Heart left ventricle (tissue), 7 donors: ENCODE measurements around the genes BRDT and EVI5.

- PRO-cap, 6 experiments = no peak in any of the 6 experiments
- RAMPAGE, long total RNA, 2 experiments = no peak in any of the 2 experiments
- RRBS = no CpG with 5 or more reads among the region's 7 CpGs
Observed at GRCh38 chr1:89738164-89738404, 82.7 kb upstream of the LRRC8D start.

DNA sequence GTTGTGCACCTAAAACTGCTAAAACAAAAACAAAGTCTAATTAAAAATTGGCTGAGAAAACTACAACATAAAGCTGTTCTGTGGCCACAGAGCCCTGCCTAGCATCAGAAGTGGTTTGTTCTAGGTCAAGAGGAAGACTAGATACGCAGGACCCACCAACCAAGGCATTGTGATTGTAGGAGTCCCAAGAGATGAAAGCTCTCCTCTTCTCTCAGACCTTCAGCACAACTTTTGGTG lies 80.9 kb upstream of the LRRC8D start:
- PRO-cap, 6 experiments = no peak in any of the 6 experiments
- RAMPAGE, long total RNA, 2 experiments = no peak in any of the 2 experiments
- RRBS = no CpG with 5 or more reads among the region's 1 CpG

DNA sequence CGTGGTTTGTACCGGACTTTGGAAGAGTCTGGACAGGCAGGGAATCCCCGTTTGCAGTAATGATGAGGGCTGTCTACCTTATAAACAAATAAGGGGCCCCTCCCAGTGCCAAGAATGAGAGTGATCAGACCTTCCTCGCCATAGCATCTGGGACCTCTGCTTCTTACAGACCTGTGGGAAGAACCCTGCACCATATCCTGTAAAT lies 1.6 kb downstream of the LRRC8D start:
- PRO-cap, 6 experiments = no peak in any of the 6 experiments
- RAMPAGE, long total RNA, 2 experiments = no peak in any of the 2 experiments
- RRBS = no CpG with 5 or more reads among the region's 4 CpGs

GRCh38 chr1:89844728-89845281 lies 24.0 kb downstream of the LRRC8D start:
- PRO-cap, 6 experiments = no peak in any of the 6 experiments
- RAMPAGE, long total RNA, 2 experiments = no peak in any of the 2 experiments
- RRBS = no CpG with 5 or more reads among the region's 6 CpGs

DNA sequence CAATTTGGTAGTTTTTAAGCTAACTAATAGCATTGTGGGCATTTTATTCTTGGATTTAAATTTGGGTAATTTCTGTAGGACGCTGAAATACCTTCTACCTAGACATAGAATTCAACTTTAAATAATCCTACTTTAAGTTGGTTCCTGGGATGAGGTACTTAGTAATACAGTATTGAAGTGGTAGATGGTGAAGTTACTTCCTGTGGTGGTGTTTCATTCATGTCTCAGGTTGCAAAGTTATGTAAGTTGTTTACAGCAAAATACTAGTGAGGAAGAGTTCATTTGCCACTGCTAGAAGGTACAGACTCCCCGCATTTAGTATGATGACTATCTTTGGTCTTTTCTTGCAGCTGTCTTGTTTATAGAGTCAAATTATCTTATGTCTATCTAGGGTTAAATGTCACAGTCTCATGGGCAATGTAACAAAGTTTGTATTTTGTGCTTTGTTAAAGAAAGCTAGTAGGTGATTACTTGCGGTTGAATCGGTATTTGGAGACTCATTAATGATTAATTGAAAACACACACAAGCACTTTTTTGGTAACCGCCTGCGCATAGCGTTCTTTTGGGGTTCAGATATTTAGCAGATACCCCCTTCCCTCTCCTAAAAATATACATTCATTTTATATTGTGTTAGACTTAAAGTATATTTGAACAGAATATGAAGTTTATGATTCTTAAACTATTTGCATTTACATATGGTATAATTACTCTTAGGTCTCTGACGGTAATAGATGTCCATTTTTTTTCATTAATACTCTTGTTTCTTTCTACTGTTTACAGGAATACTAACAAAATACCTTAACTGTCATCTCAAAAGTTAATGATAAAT lies 50.2 kb downstream of the LRRC8D start:
- PRO-cap, 6 experiments = no peak in any of the 6 experiments
- RAMPAGE, long total RNA, 2 experiments = no peak in any of the 2 experiments
- RRBS = no CpG with 5 or more reads among the region's 8 CpGs

GRCh38 chr1:89957007-89957682 lies 37.8 kb upstream of the ZNF326 start:
- PRO-cap, 6 experiments = no peak in any of the 6 experiments
- RAMPAGE, long total RNA, 2 experiments = no peak in any of the 2 experiments
- RRBS = no CpG with 5 or more reads among the region's 4 CpGs

GRCh38 chr1:90850533-90850852 lies 133.4 kb upstream of the BARHL2 start:
- PRO-cap, 6 experiments = no peak in any of the 6 experiments
- RAMPAGE, long total RNA, 2 experiments = no peak in any of the 2 experiments
- RRBS = no CpG with 5 or more reads among the region's 17 CpGs

DNA sequence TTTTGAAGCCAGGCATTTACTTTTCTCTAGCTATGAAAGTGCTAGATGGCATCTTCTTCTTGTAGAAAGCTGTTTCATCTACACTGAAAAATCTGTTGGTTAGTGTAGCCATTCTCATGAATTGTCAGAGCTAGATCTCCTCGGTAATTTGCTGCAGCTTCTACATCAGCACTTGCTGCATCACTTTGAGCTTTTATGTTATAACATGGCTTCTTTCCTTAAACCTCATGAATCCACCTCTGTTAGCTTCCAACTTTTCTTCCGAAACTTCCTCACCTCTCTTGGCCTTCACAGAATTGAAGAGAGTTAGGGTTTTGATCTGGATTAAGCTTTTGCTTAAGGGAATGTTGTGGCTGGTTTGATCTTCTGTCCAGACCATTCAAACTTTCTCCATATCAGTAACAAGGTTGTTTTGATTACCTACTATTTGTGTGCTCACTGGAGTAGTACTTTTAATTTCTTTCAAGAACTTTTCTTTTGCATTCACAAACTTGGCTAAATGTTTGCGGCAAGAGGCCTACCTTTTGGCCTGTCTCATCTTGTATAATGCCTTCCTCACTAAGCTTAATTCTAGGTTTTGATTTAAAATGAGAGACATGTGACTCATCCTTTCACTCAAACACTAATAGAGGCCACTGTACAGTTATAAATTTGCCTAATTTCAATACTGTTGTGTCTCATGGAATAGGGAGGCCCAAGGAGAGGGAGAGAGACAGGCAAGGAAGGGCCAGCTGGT lies 66.3 kb downstream of the ZNF644 start:
- PRO-cap, 6 experiments = no peak in any of the 6 experiments
- RAMPAGE, long total RNA, 2 experiments = no peak in any of the 2 experiments
- RRBS = no CpG with 5 or more reads among the region's 3 CpGs

DNA sequence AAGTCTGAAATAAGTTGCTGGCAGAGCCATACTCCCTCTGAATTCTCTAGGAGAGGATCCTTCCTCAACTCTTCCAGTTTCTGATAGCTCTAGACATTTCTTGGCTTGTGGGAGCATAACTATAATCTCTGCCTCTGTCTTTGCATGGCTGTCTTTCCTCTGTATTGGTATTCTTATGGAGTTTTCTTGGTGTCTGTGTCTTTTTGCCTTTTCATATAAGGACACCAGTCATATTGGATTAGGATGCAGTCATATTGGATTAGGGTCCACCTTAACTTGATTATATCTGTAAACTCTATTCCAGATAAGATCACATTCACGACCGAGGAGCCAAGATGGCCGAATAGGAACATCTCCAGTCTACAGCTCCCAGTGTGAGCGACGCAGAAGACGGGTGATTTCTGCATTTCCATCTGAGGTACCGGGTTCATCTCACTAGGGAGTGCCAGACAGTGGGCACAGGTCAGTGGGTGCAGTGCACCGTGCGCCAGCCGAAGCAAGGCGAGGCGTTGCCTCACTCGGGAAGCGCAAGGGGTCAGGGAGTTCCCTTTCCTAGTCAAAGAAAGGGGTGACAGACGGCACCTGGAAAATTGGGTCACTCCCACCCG lies 118.2 kb downstream of the HFM1 start:
- PRO-cap, 6 experiments = no peak in any of the 6 experiments
- RAMPAGE, long total RNA, 2 experiments = no peak in any of the 2 experiments
- RRBS = no CpG with 5 or more reads among the region's 16 CpGs

DNA sequence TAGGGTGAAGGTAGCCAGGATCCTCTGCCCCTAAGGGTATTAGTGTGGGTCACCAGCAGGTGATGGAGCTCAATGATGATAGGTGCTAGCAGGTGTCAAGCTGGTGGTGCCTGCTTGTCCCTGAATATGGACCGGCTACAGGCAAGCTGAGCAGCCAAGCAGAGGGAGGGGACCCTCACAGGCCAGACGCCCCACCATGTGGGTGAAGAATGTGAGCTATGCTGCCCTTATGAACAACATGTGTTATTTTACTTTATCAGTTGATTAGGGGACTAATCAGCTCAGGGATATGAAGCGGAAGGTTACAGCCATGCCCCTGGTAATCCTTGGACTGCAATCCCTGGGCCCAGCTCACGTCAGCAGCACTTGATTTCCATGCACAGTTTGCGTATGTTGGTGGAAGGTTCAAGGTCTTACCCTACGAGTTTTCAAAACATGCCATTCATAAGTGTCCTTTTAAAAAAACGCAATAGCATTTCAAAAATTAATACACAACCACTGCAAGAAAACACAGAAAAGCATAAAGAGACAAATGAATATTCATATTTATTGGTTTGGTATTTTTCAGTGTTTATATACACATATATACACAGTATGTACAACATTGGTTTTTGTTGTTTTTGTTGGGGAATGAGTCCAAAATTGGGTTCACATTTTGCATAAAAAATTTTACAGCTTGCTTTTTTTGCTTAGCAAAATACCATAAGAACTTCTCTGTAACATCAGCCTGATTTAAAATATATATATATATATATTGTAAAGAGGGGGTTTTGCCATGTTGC lies 106.1 kb downstream of the CDC7 start:
- PRO-cap, 6 experiments = no peak in any of the 6 experiments
- RAMPAGE, long total RNA, 2 experiments = no peak in any of the 2 experiments
- RRBS = no CpG with 5 or more reads among the region's 7 CpGs

GRCh38 chr1:91699472-91699985 lies 186.4 kb downstream of the TGFBR3 start:
- PRO-cap, 6 experiments = no peak in any of the 6 experiments
- RAMPAGE, long total RNA, 2 experiments = no peak in any of the 2 experiments
- RRBS = no CpG with 5 or more reads among the region's 4 CpGs

GRCh38 chr1:91826110-91826664 lies 59.8 kb downstream of the TGFBR3 start:
- PRO-cap, 6 experiments = peak in 6 of 6 experiments; most common plus-strand start chr1:91826497 (in 3); most common minus-strand start chr1:91826325 (in 3)
- RAMPAGE, long total RNA, 2 experiments = no peak in any of the 2 experiments
- RRBS = no CpG with 5 or more reads among the region's 8 CpGs

DNA sequence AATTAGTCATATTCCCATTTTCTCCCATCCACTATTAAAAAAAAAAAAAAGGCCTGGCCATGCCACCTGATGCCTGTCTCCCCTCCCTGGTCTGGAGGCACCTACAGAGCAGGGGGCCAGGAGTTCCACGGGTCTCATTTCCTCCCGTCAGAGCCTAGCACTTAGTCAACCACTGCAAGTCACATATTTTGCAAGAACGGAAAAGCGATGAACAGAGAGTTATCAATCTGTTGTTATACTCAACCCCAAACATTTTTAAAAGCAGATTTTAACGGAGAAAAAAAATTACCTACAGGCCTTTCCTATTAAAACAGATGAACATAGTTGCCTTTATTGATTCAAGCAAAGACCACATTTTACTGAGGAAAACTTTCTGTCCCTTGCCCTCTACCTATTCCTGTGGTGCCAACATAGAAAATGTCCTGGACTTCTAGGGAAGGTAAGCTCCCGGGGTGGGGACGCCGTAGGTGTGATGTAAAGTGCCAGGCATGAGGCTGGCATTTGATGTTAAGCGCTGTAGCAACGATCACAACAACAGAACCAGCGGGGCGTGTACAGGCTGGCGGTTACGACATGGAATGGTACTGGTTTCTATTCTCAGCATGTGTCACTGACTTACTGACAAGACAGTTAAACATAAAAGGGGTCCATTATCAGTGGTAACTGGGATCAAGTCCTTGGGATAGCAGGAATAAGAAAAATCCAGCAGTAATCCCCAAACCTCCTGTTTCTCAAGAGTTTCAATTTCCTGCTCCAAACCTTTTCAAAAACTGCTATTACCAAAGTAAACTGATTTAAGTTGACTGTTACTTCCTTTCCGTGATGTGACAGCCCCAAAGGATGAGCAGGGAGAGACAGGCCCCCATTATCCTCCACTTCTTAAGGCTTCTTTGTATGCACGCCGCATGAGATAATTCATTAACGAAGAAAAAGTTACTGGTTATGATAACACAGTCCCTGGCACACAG lies 59.0 kb downstream of the TGFBR3 start:
- PRO-cap, 6 experiments = no peak in any of the 6 experiments
- RAMPAGE, long total RNA, 2 experiments = no peak in any of the 2 experiments
- RRBS = no CpG with 5 or more reads among the region's 18 CpGs

DNA sequence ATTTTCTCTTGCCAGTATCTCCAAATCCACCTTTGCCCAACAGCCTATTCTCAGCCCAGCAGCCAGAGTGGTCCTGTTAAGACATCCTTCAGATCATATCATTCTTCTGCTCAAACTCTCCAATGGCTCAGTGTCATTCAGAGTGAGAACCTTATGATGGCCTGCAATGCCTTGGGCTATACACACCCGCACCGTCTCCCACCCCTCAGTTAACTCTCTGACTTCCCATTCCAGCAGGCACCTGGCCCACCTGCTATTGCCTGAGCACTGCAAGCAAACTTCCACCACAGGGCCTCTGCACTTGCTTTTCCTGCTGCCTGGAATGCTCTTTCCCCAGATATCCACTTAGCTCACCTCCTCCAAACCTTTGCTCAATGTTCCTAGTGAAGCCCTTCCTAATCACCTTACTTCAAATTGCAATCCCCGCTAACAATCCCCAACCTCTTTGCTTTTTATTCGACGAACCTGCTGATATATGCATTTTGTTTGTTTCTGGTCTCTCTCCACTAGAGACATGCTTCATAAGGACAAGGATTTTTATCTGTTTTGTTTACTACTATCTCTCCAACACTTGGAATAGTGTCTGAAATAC lies 36.7 kb downstream of the TGFBR3 start:
- PRO-cap, 6 experiments = no peak in any of the 6 experiments
- RAMPAGE, long total RNA, 2 experiments = no peak in any of the 2 experiments
- RRBS = no CpG with 5 or more reads among the region's 5 CpGs

DNA sequence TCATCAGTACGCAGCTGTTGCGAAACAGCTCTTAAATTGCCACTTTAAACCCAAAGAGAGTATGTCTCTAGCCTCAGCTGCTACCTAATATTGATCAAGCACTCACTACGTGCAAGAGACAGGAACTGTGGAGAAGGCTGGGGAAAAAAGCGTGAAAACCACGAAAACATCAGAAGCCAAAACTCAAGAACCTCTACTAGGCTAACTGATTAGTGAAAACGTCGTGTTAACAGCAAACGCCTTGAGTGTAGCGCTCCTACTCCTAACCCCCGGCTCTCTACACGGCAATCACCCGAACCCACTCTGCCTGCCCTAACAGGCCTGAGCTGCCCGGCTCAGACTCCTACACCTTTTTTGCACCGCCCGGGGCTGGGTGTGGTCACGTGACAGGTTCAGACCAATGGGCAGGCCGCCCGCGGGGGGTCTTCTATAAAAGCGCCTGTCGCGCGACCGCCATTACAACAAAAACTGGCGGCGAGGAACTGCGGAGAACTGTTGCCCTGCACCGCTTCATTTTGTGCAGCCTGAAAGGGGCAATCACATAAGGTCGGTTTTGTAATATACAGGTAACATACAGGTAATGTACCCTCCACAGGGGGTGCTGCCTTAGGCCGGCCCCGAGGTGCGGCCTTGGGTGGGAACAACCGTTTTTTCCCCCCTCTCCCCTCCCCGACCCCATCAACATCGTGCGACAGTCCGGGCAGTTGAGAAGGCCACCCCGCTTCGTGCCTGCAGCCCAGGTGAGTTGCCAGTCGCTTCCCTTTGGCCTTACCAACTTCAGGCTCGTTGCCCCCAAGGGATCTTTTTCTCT lies at the start of gene BRDT:
TSS of gene BRDT (plus strand) at position 459 of the 811 bp plus-strand sequence.
- PRO-cap, 6 experiments = no peak in any of the 6 experiments
- RAMPAGE, long total RNA, 2 experiments = no peak in any of the 2 experiments
- RRBS = 78% methylated on average over 4 of the region's 41 CpGs

DNA sequence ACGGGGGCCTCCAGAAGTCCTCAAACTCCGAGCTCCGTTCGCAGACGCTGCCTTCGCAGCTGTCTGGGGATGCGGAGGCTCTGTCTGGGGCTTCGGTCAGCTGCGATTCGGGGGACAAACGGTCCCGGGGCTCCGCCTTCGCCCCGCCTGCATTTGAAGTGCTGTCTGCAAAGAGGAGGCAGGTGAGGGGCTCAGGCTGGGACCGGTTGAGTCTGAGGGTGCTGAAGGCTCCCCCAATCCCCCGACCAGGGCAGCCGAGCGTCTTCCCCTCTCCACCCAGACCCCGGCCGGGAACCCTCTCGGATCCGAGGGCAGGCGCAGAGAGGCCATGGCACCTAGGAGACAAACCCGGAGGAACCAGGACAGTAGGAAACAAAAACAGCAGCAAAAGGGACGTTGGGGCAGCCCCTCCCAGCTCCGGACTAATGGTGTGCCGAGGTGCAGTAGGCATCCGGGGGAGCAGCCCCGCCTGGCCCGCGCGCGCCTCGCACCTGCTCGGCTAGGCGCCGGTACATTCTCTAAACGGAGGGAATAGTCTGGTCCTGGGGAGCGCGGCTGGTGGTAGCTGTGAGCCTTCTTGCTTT lies 3.8 kb downstream of the GFI1 start:
- PRO-cap, 6 experiments = no peak in any of the 6 experiments
- RAMPAGE, long total RNA, 2 experiments = no peak in any of the 2 experiments
- RRBS = 4% methylated on average over 26 of the region's 41 CpGs

GRCh38 chr1:92484708-92485611 lies 1.8 kb downstream of the GFI1 start:
- PRO-cap, 6 experiments = no peak in any of the 6 experiments
- RAMPAGE, long total RNA, 2 experiments = no peak in any of the 2 experiments
- RRBS = 2% methylated on average over 30 of the region's 65 CpGs

- PRO-cap, 6 experiments = no peak in any of the 6 experiments
- RAMPAGE, long total RNA, 2 experiments = no peak in any of the 2 experiments
- RRBS = no CpG with 5 or more reads among the region's 5 CpGs
Observed at GRCh38 chr1:92542089-92542691, 55.5 kb upstream of the GFI1 start.

GRCh38 chr1:92784495-92785238 lies at the start of gene EVI5:
TSS of gene EVI5 (minus strand) at chr1:92785108.
- PRO-cap, 6 experiments = peak in 6 of 6 experiments; most common plus-strand start chr1:92784871 (in 6); most common minus-strand start chr1:92785108 (in 4)
- RAMPAGE, long total RNA, 2 experiments = start-site peak on the minus strand in 2 of 2 experiments, at chr1:92784685-92785113 at its widest, 24 to 177 reads per replicate
- RRBS = 2% methylated on average over 20 of the region's 83 CpGs

DNA sequence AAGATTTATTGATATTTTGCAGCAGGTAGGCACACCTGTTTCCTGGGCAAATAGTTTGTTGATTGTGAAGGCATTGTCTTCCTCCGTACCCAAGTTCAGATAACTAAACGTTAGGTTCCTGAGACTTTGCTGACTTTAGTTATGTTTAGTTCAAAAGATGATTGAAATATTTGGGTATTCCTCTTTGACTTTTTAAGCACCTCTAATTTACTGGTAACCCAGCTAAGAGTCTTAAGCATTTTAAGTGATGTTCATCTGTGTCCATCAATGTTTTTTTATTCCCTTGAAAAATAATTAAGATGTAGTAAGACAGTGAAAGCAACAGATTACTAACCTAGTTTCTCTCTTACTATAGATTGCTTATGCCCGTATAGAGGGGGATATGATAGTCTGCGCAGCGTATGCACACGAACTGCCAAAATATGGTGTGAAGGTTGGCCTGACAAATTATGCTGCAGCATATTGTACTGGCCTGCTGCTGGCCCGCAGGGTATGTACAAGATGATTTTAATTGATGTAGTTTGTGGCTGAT lies 2.6 kb downstream of the RPL5 start:
- PRO-cap, 6 experiments = no peak in any of the 6 experiments
- RAMPAGE, long total RNA, 2 experiments = start-site peak on the plus strand in 2 of 2 experiments, centred at positions 398 to 411 of the sequence, 445 to 810 reads per replicate
- RRBS = no CpG with 5 or more reads among the region's 7 CpGs